Left cardiac atrium (tissue), 1 donor: ENCODE measurements around the gene KLHDC1.

DNA sequence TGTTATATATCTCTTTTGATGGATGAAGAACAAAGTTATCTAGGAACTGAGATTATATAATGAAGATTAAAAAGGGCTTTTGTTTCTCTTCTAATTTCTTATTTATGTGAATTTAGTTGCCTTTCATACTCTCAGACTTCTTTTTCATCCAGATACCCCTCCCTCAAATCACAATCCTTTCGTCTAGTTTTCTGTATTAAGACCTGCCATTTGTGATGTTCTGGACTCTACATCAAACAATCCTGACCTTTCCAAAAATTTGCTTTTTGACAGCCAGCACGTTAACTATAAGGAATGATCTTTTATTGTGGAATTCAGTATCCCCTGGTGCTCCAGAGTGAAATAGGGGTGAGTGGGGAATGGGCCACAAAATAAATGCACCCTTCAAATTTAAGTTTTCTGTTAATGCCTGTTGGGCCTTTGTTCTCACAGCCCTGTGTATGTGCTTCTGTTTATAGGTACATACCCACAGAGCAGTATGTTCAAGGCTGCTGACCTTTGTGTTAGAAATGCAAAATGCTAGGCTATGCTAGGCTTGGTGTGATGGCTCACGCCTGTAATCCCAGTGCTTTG lies 11.8 kb downstream of the PNN start:
- PRO-cap, result no peak

GRCh38 chr14:39416091-39416801 lies 16.0 kb downstream of the FBXO33 start:
- PRO-cap, result no peak

GRCh38 chr14:40445849-40446228 lies 1013.6 kb upstream of the FBXO33 start:
- PRO-cap, result no peak

DNA sequence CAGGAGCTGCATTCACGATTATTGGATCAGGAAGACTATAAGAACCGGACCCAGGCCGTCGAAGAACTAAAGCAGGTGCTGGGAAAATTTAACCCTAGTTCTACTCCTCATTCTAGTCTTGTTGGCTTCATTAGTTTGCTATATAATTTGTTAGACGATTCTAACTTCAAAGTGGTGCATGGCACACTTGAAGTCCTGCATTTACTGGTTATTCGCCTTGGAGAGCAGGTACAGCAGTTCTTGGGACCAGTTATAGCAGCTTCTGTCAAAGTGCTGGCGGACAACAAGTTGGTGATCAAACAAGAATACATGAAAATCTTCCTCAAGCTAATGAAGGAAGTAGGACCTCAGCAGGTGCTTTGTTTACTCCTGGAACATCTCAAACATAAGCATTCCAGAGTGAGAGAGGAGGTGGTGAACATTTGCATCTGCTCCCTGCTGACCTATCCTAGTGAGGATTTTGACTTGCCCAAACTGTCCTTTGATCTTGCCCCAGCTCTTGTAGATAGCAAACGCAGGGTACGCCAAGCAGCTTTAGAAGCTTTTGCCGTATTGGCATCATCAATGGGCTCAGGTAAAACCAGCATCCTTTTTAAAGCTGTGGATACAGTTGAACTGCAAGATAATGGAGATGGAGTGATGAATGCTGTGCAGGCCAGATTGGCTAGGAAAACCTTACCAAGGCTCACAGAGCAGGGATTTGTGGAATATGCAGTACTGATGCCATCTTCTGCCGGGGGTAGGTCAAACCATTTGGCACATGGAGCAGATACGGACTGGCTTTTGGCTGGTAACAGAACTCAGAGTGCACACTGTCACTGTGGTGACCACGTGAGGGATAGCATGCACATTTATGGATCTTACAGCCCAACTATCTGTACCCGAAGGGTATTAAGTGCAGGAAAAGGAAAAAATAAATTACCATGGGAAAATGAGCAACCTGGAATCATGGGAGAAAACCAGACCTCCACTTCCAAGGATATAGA lies 1.8 kb downstream of the TOGARAM1 start:
- PRO-cap, result no peak

GRCh38 chr14:45251806-45252412 lies 1.1 kb downstream of the MIS18BP1 start:
- PRO-cap, result no peak

DNA sequence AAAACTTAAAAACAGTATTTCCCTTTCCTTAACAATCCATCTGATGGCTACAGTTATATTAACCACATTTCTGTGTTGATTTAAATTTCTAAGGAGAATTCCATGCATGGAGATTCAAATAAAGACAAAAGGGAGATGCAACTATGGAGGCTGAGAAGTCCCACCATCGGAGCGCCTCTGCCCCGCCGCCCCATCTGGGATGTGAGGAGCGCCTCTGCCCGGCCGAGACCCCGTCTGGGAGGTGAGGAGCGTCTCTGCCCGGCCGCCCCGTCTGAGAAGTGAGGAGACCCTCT lies 135.8 kb upstream of the MIS18BP1 start:
- PRO-cap, result no peak

DNA sequence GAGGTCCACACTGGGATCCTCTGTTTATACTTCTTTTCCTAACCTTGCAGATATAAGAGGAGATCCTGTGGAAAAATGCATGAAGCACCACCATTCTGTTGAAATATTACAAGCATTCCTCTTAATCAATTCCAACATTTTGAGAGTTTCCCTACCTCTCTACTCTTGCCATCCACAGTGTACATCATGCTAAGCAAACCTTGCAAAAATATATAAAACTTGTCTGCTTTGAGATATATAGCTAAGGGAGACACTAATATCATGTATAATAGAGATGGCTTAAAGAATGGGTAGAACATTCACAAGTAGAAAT lies 2.6 kb upstream of the RPL10L start:
- PRO-cap, result no peak

GRCh38 chr14:46734114-46734670 lies 82.6 kb upstream of the RPL10L start:
- PRO-cap, result no peak

GRCh38 chr14:48607214-48607574 lies 931.8 kb upstream of the MDGA2 start:
- PRO-cap, result no peak

DNA sequence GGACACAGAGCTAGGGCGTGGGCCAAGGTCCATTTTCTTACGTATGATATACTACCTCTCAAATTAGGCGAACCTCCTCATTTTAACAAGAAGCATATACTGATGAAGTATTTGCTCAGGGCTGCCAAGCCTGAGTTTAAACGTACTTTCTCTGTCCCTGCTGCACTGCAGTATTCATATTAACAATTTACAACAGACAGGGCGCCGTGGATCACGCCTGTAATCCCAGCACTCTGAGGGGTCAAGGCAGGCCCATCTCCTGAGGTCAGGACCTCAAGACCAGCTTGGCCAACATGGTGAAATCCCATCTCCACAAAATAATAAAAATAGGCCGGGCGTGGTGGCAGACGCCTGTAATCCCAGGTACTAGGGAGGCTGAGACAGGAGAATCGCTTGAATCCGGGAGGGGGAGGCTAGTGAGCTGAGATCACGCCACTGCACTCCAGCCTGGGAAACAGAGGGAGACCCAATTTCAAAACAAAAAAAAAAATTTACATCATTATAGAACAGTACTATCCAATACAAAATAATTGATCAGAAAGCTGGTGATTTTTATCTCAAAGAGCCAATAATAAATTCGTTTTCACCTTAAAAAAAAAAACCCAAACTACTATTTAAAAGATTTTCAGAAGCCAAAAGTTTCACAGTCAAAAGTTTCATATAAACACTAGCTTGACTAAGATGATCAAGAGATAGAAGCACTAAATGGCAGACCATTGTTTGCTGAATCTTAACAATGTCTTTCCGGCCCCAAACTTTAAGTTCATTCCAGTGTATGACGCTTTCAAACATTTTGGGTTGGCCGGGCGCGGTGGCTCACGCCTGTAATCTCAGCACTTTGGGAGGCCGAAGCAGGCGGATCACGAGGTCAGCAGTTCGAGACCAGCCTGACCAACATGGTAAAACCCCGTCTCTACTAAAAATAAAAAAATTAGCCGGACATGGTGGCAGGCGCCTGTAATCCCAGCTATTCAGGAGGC lies 1.6 kb downstream of the RPS29 start:
- PRO-cap, result no peak

- PRO-cap, result no peak
Observed at GRCh38 chr14:49641514-49642414, 6.7 kb upstream of the DNAAF2 start.

- PRO-cap, result bidirectional peak, plus-strand start at chr14:49693120, minus-strand start at chr14:49693024; unidirectional peak, minus-strand start at chr14:49693491
Observed at GRCh38 chr14:49692483-49693845, at the start of gene KLHDC1. Gene KLHDC1 (plus strand): TSS chr14:49693120.

GRCh38 chr14:49771576-49772068 lies 3.7 kb downstream of the KLHDC2 start:
- PRO-cap, result no peak

- PRO-cap, result no peak
Observed at GRCh38 chr14:49865441-49865735, 12.8 kb upstream of the NEMF start.

DNA sequence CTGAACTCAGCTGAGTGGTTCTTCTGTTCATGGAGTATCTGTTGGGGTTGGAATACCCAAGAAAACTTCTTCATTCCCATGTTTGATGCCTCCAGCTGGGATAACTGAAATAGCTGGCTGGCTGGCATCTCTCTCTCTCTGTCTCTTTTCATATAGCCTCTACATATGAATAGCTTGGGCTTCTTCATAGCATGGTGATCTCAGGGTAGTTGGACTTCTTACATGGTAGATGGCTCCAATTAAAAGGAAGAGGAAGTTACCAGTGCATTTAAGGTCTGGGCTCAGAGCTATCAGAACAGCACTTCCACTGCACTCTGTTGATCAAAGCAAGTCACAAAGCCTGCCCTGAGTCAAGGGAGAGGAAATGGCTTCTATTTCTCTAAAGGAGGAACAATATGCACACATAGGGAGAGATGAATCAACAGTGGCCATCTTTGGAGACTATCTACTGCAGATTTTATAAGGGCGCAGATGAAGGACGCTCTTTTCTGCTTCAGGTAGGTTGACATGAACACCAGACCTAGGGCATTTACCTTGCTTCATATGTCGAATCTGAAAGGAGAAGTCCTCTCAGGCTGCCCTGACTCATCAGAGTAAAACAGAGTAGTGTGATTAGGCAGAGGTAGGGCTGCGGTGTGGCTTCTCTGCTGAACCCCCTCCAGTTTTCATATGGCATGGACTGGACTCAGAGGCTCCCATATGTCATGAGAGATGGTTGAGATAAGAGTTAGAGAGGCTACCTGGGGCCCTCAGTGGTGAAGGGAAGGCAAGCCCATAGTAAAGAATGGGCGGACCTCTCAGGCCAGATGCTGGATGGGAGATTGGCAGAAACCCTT lies 84.2 kb downstream of the ARF6 start:
- PRO-cap, result no peak

DNA sequence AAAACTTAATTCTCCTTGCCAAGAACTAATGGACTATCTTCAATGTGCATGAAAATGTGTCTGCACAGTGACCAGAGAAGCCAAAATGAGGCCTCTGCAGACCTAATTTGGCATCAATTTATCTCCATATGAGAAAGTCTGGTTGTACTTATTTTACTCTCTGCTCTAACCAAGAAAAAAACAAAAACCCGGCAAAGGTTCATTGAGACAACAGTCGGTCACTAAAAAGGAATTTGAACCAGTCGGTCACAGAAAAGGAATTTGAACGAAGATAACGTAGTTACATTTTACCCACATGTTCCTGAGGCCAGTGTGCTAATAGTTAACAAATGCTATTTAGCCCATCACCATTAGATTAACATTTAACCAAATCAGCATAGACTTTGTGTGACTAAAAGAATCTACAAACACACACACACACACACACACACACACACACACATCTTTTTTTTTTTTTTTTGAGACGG lies 94.4 kb downstream of the ARF6 start:
- PRO-cap, result no peak

DNA sequence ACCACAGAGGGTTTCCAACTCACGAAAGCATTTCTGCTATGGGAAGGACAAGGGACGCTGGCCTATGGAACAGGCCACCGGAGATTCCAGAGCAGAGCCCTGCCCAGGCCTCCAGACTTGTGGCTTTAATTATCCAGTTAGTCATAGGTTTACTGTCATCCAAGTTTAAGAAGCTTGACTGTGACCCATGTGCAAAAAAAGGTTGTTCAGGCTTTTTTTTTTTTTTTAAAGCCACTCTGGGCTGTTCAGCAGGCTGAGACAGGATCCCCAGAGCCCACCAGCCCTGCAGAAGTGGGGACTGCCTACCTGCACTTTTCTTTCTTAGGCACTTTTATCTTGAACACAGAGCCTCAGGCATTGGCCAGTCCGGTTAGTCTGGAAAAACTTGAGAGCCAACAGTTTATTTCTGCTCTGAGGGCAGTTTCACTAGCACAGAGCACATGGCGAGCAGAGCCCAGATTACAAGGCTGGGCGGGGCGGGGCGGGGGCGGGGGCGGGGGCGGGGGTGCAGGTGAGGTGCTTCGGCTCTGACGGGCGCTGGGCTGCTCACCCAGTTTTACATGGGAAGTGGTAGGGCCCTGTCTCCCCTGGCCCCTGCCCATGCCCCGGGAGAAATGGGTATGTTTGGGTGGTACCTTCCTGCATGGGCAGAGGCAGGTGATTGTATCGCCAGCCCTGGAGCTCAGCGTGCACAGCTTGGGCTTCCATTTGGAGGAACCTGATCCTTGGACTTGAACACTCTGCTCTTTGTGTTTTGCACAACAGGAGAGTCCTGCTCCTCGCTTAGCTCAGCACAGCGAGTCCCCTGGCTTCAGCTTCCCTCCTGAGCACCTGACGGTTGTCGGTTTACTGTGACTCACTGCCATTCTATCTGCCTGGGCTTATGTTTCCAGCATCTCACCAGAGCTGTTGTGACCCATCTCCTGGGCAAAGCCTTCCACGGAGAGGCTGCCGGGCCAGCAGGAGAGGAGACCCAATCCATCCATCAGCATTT lies 108.3 kb downstream of the ARF6 start:
- PRO-cap, result no peak

- PRO-cap, result no peak
Observed at GRCh38 chr14:50040361-50040964, 75.9 kb downstream of the VCPKMT start.

GRCh38 chr14:50061387-50062119 lies 54.8 kb downstream of the VCPKMT start:
- PRO-cap, result no peak

DNA sequence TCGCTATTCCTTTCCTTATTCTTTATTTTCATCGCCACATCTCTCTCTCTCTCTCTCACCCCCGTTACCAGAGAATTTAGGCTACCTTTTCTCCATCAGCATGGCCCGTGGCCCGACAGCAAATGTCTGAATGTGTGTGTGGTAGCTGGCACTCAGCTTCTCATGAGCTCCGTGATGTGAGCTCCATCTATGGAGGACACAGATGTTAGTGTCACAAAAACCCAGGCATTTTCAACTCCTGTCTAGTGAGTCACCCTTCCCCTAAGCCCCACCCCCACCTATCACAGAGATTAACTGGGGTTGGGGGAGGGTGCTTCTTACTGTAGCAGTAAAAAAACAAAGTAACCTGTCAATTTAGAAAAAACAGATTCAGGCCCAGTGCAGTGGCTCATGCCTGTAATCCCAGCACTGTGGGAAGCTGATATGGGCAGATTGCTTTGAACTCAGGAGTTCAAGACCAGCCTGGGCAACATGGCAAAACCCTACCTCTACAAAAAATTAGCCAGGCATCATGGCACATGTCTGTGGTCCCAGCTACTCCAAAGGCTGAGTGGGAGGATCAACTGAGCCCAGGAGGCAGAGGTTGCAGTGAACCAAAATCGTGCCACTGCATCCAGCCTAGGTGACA lies 53.7 kb downstream of the VCPKMT start:
- PRO-cap, result no peak